Daoy (cell line): ENCODE results near the genes HK1 and COL13A1.

DNA sequence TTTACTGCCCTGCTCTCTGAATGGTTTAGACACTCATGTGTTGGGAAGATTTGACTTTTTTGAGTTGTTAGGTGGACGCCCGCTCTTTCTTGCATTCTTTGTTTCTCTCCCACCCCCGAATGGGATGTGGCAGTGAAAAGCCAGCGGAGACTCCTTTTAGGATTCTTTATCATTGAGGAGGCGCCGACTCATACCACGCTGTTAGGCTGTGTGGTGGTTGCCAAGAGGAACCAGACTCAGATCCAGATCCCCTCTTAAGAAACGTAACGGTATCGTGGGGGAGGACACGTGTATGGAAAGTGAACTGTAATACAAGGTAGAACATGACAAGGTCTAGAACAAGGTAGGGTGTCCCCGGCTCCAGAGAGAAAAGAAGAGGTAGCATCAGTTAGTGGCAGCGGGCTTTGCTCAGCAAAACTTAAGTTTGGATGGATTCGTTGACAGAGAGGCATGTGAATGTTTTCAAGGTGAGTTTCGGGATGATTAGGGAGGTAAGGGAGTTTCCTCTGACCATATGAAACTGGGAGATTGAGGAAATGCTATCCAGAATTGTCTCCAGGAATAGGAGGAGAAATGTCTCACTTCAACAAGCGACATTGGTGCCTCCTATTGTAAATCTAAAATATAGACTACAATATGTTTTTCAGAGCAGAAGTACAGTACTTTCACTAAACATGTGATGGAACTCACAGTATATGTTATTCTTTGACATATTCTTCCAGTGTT lies 916 bp downstream of the SUPV3L1 start:
- RAMPAGE, long total RNA: no peak

- RAMPAGE, long total RNA: no peak
These were observed 17.6 kb upstream of the HKDC1 start for GRCh38 chr10:69202410-69202985.

DNA sequence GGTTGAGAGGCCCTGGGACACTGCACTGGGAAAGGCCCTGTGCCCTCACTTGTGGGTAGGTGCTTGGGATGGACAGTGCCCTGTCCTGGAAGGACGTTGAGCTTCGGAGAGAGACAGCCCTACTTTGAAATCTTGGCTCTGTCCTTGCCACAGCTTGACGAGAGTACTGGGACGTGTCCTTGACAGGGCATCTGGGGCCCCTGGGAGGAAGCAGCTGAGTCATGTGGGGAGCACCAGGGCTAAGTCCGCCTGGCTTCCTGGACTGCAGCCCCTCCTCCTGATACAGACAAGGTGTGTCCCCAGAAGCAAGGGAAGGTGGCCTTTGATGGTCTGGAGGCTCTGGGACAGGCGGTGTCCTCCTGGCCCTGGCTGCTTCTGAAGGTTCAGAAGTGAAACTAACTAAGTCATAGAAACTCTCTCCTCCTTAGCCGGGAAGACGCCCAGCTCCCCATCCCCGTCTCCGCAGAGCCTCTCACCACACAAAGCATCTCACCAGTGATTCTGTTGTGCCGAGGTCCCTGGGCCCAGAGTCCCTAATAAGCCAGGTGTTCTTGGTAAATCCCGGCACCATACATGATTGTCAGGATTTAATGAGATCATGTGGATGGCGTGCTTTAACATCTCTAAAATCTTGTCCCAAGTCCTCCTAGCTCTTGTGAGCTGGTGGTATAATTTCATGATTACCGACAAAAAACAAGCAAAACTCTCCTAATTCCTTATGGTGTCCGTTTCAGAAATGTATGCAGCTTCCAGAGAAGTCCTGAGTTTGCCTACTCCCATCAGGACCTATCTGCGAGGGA lies 9.4 kb downstream of the HKDC1 start:
- RAMPAGE, long total RNA: no peak

- RAMPAGE, long total RNA: no peak
These were observed at the start of gene HK1 for GRCh38 chr10:69318026-69319006. HK1 (plus strand) TSS chr10:69318847.

GRCh38 chr10:69338803-69339666 lies 20.4 kb downstream of the HK1 start:
- RAMPAGE, long total RNA: no peak

GRCh38 chr10:69360805-69361594 lies 42.4 kb downstream of the HK1 start:
- RAMPAGE, long total RNA: no peak

DNA sequence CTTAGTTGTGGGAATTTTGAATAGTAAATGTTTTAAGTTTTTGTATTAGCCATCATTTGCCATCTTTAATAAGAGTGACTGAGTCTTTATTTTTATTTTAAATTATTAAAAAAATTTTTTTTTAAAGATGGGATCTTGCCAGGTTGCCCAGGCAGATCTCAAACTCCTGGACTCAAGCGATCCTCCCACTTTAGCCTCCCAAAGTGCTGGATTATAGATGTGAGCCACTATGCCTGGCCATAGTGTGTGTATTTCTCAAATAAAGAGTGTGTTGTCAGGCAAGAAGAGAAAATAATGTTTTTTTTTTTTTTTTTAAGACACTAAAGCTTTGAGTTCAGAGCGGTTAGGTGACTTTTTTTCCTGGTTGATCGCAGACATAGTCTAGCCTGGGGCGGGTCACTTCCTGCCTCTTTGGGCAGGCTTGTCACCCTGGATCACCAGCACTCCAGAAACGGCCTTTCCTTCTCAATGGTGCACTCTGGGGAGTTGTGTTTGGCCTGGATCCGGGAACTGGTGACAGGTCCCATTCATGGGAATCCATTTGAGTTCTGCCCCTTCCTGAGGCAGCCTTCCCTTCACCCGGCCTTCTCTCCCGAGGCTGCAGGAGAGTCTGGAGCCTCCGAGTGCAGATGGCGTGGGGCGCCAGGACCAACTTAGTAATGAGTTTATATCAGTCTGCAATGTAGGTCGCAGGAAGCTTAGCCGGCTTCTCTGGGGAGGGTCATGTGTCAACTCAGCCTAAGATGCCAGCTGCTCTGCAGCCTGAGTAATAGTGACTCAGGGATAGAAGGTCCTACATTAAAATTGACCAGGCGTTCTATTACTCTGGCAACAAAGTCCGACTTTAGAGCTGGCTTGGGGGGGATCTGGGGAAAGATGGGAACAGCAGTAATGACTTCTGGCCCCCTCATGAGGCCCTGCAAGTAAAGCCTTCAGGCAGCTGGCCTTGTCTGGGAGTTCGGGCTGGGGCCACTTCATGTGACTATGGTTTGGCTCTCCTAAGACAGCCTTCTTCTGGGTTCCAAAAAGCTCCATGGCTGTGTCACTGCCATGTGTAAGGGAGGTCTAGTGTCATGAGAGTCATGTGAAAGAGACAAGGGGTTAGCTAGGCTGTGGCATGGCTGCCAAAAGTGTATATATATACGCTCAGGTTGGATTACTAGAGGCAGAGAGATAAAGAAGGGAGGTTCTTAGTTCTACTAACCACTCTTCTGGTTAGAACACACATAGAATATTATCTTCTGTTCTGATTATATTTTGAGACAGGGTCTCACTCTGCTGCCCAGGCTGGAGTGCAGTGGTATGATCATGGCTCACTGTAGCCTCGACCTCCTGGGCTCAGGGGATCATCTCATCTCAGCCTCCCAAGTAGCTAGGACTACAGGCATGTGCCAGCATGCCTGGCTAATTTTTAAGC lies 44.0 kb downstream of the HK1 start:
- RAMPAGE, long total RNA: no peak

DNA sequence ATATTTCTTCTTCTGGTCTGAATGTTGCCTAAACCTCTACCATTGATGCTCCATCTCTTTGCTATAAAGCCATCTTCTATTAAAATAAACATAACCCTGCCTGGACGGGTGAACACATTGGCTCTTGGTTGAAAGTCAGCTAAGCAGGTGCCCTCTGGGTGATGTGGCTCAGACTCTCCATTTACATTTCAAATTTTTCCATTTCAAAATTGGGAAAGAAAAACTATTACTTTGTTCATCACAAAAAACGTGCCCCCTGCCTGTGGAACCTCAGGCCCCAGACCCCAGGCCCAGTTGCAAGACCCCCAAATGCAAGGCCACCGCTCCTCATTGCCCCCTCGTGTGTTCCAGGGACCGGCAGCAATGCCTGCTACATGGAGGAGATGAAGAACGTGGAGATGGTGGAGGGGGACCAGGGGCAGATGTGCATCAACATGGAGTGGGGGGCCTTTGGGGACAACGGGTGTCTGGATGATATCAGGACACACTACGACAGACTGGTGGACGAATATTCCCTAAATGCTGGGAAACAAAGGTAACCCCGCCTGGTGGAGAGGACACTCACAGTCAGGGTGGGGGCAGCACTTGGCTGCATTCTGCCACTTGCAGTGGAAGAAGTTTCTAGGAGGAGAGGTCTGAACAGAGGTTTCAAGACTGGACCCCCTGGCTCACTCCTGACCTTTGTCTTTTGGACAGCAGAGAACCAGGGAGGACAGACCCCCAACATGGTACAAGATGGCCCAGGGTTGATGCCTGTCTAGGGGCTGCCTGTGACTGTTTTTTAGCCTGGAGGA lies 24.7 kb downstream of the TACR2 start:
- RAMPAGE, long total RNA: no peak

- RAMPAGE, long total RNA: no peak
These were observed 12.6 kb upstream of the TSPAN15 start for GRCh38 chr10:69438554-69439218.

DNA sequence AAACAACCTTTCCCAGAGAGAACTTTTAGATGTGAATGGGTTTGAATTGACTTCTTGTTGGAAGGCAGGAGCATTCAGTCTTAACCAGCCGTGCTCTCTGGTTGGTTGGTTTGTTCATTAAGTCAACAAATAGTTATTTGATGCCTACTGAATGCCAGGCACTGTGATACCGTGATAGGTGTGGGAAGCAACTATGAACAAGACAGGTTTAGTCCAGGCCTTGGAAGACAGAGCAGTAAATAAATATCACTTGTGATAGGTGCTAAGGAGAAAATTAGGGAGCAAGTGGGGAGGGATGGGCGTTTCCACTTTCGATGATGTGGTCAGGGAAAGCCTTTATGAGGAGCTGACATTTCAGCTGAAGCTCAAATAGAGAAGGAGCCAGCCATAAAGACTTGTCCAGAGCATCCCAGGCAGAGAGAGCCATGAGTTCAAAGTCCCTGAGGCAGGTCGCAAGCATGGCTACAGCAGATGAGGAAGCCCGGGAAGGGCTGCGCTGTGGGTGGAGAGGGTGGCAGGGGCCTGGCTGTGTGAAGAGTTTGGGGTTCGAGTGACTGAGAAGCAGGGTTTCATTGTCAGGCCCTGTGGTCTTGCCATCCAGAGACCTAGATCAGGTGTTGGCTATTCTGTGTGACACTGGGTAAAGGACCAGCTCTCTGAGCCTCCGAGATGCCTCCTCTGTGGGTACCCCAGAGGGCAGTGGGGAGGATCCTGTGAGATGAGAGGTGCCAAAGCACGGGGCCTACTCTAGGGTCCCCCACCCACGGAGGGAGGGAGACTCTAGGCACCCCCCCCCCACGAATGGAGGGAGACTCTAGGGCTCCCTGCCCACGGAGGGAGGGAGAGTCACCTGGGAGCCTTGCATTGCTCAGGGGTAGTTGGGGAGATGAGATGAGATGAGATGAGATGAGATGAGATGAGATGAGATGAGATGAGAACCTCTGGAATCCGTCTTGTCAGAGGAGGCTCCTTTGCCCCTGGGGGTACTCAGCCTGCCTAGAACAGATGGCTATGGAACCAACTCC lies 8.2 kb downstream of the TSPAN15 start:
- RAMPAGE, long total RNA: no peak

- RAMPAGE, long total RNA: no peak
These were observed 1.5 kb upstream of the NEUROG3 start for GRCh38 chr10:69574549-69575257.

DNA sequence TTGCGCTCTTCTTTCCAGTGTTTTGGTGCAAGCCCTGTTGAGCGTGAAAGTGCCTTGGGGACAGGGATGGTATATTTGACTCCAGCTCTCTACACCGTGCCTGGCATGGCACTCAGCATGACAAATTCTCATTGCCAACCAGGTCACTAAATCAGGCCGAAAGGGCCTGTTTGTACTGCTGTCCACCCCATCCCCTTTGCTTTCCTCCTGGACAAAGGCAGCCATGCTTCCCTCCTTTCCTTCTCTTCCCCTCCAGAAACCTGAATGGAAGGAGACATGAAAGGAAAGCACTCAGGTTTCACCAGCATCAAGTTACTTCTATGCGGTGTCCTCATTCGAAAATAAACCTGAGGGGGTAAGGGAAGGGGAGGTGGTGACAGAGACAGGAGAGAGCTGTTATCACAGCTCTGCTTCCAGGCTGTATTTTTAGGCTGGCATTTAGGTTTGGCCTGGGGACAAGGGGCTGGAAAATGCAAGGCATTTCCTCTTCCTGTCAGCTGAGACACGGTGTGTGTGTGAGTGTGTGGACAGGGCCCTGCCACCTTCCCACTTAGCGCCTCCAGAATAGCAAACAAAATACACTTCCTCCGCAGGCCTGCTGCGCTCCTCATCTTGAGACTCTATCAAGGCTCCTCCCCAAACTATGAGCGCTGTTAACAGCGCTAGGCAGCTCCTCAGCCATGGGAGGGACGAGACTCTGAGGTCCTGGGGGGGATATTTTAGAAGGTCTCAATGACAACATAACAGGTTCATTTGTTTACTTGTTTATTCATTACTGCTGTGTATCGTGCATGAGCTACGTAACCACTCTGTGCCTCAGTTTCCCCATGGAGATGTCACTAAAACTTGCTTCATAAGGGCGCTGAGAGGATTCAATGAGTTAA lies 79.8 kb upstream of the COL13A1 start:
- RAMPAGE, long total RNA: no peak

DNA sequence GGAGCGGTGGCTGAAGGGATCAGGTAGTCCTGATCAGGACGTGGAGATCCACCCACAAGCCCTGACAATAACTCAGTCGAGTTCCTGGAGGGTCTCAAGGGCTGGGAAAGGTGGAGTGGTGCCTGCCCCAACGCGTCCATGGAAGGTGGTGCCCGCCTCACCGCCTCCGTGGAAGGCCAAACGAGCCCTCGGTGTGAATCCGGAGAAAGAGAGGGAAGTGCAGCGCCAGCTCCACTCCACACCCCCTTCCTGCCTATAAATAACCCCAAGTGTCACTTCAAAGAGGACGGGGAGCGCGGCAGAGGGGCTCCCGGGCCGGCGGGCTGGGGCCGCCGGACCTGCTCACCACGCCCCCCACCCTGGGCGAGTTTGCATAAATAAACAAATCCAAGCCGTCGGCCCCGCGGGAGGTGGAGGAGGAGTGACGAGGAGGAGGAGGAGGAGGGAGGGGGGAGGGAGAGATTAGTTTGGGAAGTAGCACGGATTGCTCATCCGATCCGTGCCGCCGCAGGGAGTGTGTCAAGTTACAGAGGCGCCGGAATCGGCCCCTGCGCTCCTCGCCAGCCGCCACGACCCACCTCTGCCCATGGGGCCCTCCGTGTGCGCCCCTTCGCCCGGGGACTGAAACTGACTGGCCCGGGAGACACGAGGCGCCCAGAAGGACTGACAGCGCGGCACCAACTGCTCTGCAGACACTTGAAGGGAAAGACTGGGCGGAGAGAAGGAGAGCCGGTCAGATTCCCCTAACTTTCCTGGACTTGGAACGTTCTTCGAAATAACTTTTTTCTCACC lies at the start of gene COL13A1:
Gene COL13A1, plus strand, starts transcription at position 491 of the 792 bp plus-strand sequence.
- RAMPAGE, long total RNA: no peak

DNA sequence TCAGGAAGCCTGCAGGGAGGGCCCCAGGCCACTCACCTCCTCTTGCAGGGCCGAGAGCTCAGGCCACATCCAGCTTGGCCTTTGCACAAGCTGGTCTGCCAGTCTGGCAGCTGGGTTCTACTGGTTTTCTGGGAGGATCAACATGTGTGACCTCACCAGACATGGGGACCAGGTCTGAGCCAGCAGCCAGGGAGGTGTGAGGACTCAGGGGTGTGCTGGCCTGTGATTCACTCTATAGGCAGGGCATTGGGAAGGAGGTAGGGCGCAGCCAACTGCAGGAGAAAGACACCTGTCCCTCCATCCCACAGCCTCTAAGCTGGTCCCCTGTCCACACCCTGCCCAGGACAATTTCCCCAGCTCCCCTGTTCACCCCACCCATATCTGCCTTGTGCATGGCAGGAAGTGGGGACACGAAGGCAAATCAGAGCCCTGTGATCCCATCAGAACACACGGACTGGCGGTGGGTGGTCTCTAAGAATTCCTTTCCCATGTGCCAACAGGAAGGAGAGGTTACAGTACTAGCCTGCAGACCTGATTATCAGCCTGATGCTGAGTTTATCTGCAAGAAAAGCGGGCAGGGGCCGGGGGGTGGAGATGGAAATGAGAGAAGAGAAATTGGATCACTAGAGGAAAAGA lies 5.6 kb downstream of the LRRC20 start:
- RAMPAGE, long total RNA: no peak

GRCh38 chr10:70419841-70420272 lies 15.9 kb downstream of the EIF4EBP2 start:
- RAMPAGE, long total RNA: no peak

DNA sequence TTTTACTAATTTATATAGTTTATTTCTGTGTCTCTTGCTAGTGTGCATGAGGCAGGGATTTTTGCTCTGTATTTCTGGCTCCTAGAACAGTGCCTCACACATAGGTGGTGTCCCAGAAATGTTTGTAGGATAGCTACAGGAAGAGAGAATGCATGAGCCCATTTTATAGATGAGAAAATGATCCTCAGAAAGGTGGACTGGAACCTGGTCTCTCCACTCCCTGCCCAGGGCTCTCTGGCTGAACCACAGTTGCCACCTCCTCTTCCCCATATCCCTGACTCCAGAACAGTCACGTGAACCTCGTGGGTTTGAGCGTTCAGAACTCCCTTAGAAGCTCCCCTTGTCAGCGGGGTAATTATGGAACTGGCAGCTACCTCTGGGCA lies 15.7 kb downstream of the PALD1 start:
- RAMPAGE, long total RNA: no peak

DNA sequence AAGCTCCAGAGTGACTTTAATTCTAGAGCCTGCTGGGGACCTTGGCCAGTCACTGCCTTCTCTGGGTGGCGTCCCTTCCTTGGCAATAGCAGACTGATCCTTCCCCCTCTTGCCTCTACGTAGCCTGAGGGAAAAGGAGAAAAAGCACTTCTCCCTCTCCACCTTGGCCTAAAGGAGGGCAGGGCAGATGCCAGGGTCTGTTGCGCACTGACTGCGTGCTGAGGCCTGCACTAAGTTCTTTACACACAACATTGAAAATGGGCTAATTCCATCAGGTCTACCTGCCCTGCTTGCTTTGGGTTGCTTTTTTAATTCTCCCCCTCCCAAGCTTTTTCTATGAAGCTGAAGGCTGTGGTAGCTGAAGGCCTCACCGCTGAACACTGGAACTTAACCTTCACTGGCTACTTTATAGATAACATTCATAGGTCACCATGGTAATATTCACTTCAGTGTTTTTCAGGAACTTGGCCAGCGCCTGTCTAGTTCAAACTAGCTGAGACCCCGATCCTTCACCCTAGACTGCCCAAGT lies 28.9 kb downstream of the PRF1 start:
- RAMPAGE, long total RNA: no peak

DNA sequence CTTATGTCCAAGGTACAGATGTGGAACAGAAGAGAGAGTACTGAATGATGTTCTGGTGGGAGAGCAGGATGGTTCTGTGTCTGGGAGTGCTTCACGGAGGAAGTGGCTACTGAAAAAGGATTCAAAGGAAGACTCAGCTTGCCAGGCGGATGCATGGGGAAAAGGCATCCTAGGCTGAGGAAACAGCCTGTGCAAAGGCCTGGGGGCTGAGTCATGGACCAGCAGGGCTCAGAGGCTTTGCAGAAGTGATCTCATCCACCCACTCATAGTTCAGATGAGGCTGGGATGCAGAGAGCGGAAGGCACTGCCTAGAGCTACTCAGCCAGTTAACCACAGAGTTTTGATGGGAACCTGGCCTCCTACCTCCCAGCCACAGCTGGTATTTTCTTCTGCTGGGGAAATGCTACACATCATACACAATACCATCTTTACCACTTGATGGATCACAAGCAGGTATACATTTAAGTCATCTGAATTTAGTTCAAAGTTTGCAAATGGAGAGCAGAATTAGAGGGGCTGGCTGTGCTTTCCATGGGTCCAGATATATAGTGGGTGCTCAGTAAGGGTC lies 15.8 kb upstream of the ADAMTS14 start:
- RAMPAGE, long total RNA: no peak

GRCh38 chr10:70885806-70886353 lies 2.5 kb downstream of the PCBD1 start:
- RAMPAGE, long total RNA: no peak

DNA sequence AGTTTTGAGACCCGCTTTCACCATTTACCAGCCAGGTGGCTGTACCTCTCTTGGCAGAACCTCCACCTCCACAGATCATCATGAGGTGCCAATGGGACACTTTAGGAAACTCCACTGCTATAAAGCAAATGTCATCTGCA lies 1.4 kb downstream of the PCBD1 start:
- RAMPAGE, long total RNA: no peak